Parotid gland (tissue), 1 donor: ENCODE data around the gene TYW3.

DNA sequence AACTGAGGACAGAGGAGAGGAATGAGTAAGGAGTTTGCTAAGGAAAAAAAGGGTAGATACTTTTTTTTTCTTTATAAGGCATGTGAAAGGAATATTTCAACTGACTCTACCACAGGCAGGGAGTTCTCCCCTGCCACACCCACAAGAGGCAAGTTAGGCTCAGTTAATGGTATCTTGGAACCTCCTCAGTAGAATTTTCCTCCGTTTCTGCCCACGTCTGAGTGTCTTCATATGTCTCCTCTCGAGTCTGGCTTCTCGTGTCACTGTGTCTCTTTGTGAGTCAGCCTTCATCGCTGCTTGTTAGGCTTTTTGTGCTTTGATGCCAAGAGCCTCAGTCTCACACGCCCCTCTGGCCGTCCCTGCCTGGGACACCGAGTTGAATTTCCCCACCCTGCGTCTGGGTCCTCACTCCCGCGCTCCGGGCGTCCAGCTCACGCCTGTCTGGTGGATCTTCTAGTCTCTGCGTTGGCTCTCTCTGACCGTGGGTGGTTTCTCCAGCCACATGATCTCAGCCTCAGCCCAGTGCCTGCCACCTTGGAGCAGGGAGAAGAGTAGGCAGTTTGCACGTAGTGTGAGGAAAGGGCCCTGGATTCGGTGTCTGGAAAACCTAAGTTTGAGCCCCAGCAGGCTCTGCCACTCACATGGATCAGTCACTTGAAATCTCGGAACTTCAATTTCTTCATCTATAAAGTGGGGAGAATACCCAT, 125.7 kb upstream of the GADD45A start:
- PRO-cap, result no peak

GRCh38 chr1:67708454-67709103, 23.6 kb downstream of the GADD45A start:
- PRO-cap, result no peak

- PRO-cap, result no peak
Measured at GRCh38 chr1:67746271-67746883, 61.4 kb downstream of the GADD45A start.

GRCh38 chr1:67766116-67766811, 67.0 kb downstream of the GNG12 start:
- PRO-cap, result no peak

DNA sequence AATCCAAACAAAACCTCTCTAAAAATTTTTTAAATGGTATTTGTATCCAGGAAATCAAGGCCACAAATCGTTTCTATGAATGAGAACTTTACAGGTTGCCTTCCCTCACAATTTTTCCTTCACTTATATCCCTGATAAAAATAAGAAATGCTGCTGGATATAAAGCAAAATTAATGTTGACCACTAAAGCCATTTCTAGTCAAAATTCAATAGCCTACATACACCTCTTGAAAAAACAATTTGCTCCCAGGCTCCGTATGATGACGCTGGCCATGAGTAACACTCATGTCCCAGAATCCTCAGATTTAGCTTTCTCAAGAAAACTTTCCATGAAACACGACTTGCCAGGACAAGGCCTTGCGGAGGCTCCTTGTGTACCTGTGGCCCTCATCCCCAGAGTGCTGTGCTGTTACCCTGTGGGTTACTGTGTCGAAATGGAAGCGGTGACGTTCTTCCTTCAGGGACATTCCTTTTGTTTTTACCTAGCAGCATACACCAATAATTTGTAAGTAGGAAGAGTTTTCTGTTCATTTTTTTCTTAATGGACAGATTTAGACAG, 18.1 kb downstream of the GNG12 start:
- PRO-cap, result no peak

GRCh38 chr1:68174711-68175118, 57.6 kb downstream of the WLS start:
- PRO-cap, result no peak

- PRO-cap, result no peak
Measured at GRCh38 chr1:68231376-68231665, 1.0 kb downstream of the WLS start.

DNA sequence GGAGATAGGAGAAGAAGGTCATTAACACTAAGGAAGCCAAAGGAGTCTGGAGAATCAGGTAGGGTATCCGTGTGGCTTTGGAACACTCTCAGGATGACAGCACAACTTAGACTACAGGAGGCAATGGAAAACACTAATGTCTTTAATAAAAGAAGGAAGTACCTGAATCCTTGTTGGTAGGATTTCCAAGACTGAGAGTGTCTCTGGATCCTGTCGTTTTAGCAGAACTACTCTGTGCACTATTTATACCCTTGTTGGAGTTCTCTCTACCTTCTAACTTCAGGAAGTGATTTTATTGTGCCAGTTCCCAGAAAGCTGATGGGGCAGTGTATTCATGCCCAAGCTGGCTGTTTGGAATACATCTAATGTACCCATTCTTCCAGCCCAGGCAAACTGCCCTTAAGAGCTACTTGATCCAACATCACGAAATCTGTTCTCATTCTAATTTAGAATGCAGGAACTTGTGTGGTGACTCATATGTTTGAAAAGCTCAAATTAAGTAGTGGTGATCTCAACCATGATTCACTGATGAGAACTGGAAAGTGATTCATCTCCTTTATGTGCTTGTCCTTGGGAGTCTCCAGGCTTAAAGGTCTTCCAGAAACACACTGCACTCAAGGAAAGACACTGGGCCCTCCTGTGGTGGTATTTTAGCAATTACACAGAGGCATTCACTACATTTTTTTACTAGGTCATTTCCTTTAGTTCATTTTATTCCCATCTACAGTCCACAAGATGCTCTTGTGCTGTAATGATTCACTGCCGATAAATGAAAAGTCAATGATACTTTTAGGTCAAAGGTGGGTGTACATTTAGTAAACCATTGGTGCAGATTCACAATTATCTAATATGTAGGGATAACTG, 65.5 kb downstream of the RPE65 start:
- PRO-cap, result no peak

- PRO-cap, result no peak
Measured at GRCh38 chr1:68796739-68797172, 299.9 kb upstream of the DEPDC1 start.

DNA sequence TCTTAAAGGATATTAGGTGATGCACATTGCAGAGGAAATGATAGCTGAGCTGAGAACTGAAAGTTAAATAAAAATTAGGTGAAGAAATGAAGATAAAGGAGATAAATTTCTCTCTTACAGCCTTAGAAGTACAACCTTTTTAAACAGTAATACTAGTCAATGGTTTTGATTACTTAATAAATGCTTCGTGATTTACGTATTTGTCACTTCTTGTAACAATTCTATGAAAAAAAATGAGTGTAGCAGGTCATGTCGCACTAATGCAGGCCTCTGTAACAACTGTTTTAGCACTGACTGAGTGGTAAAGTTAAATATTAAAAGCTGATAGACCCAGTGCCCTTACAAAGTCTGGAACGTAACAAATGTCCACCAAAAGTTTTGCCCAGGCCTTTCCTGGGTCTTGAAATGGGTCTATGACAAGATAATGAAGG, 304.4 kb upstream of the DEPDC1 start:
- PRO-cap, result no peak

DNA sequence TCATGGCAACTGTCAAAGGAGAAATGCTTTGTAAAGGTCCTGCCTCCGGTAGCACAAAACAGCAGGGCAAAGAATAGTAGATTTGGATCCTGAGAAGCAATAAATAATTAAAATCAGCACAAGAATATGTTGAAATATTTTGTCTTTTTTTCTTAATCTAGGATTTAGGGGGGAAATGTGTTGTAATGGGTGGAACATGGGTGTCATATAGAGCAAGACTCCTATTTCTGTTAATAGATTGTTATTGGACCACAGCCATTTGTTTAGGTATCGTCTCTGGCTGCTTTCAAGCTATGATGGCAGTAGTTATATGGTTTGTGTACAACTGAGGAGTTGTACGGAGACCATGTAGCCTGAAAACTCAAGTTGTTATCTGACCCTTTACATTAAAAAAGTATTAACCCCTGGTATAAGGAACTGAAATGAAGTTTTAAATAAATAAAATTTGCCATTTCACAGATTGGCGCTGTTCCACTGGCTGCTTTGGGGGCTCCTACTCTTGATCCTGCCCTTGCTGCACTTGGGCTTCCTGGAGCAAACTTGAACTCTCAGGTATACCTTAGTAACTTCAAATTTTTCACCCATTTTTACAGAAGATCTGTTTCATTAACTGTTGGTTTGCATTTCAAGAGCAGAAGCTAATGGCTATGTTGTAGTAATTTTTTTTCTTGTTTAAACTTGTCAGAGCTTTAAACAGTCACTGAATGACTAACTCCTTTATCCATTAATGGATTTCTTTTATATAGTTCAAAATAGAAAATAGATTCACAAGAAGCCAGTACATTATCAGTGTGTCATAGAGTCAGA, 13.3 kb downstream of the SRSF11 start:
- PRO-cap, result no peak

DNA sequence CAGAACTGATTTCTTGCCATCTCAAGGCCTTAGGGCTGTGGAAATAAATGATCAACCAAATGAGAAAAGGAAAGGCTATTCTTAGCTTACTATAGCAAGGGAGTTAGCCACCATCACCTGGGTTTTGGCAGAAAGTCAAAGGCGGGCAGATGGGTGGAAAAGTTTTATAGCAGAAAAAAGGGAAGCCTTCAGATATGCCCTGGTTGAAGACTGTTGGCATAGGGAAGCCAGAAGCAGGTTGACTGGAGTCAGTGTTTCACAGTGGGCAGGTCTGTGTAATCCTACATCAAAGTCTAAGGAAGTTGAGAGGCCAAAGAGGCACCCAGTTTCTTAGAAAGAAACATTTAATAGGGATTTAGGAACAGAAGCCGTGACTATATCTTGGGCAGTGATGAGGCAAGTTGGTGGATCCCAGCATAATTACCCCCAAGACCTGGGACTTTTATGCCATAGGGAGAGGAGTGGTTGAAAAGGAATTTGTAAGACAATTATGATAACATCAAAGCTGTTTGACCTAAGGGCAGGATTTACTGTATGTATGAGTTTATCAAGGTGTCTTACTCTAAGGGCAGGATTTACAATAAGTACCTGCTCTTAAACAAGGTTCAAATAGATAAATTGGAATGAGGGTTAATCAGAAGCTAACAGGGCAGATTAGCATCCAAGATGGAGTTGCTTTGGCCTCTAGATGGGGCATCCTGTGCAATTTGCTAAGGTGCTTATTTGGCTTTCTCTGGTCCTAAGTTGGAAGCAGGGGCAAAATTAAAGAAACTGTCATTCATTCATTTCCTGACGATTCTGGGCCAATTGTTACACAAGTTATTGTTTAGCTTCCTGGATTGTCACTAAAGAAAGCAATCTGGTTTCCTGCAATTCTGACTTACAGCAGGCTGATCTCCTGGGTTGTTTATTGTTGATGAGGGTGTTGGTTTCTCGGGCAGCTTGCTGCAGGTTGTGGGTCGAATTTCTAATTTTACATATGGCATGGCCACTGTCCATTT, 30.0 kb downstream of the CTH start:
- PRO-cap, result unidirectional peak, plus-strand start at position 908 of the sequence

GRCh38 chr1:71046932-71047600, 550 bp downstream of the PTGER3 start:
- PRO-cap, result no peak

GRCh38 chr1:71052972-71054133, 5.7 kb upstream of the PTGER3 start:
- PRO-cap, result no peak

- PRO-cap, result no peak
Measured at GRCh38 chr1:71193084-71193505, 112.3 kb upstream of the ZRANB2 start.

GRCh38 chr1:74578544-74578964, 66.1 kb upstream of the LRRC53 start:
- PRO-cap, result no peak

DNA sequence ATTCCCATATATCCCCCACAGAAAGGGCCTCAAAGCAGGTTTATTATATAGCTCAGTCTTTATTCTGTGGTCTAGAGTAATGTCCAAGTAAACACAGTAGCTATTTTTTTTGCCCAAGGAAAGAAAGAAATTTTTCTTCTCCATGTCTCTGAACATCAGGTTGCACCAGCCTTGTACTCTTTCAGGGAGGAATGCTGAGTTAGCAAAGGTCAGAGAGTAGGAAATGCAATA, 18.0 kb downstream of the CRYZ start:
- PRO-cap, result no peak

- PRO-cap, result bidirectional peak, plus-strand start at chr1:74733174, minus-strand start at chr1:74733039
Measured at GRCh38 chr1:74732932-74733721, at the start of gene TYW3. Gene TYW3, plus strand, starts transcription at chr1:74733152.

GRCh38 chr1:75615877-75616922, 5.3 kb upstream of the SLC44A5 start:
- PRO-cap, result no peak

DNA sequence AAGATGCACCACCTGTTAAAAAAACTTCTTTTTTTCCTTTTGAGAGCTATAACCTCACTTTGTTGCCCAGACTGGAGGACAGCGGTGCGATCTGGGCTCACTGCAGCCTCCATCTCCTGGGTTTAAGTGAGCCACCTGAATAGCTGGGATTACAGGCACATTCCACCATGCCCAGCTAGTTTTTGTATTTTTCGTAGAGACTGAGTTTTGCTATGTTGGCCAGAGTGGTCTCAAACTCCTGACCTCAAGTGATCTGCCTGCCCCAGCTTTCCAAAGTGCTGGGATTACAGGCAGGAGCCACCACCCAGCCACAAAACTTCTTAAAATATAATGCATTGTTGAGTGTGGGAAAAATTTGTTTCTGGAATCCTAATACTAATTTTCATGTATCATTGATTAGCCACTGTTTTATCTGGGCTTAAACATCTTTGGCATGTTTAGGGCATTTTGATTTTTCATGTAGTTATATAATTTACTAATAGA, 2.3 kb downstream of the RABGGTB start:
- PRO-cap, result no peak